H4 (cell line): ENCODE data around the gene CLC.

DNA sequence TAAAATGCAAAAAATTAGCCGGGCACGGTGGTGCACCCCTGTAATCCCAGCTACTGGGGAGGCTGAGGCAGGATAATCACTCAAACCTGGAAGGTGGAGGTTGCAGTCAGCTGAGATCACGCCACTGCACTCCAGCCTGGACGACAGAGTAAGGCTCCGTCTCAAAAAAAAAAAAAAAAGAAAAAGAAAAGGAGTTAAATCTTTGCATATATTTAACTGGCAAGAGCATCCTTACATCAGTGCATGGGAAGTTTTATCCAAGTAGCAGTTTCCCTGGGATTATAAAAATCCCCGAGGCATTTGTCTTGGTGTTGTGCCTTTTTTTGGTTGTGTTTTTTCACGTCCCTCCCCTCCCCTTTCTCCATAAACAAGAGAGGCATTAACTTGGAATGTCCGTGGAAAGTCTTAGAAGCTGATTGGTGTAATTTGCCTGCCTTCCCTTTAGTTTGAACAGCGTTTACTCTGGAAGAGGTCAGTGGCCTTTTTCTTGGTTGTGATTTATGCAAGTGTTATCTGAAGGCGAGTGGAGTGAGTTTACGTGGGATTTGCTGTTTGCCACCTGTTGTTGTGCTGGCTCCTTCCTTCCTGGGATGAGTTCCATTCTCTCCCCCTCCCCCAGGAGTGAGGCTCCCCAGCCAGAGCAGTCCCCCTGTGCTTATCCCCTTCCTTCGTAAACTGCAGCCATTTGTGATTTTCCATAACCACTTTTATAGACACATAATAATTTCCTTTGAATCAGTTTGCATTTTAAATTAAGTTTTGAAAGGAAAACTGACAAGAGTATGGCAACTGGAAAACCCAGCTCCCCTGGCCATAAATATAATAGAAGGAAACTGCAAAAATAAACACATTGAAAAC lies 7.2 kb downstream of the ACTN4 start:
- RAMPAGE, long total RNA: no peak

DNA sequence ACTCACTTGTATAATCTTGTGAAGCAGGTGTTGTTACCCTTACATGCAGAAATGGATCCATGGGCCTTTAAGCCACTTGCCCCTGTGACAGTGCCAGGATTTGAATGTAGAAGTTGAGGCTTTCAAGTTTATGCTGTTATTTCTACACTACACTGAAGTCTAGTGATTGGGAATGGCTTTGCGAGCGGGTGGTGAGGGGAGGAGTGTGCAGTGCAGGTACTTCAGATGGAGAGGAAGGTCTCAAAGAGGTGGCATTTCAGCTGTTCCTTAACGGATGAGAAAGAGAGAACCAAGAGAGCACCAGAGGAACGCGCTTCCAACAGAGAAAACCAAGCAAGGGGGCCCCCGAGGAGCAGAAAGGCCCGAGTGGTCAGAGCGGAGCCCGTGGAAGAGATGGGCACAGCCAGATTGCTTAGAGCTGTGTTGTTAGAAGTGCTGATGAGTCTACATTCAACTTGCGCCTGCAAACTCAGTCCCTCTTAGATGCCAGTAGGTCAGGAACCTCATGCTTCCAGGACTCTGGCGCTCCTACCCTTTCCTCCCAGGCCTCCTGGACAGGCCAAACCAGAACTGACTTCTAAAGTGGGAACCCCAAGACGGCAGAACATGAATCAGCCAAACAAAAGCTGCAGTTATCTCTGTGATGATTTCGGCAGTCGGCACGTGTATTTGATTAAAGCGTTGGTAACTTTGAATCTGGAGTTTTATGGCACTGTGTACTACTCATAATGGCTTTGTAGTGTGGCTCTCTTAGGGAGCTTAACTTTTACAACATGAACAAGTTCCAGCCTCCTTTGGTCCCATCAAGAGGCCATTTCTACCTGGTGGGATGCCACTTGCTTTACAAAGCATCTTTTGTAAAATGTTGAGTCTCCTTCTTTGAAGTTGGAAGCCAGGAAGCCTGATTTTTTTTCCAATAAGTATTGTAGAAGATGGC lies 13.5 kb downstream of the ACTN4 start:
- RAMPAGE, long total RNA: no peak

DNA sequence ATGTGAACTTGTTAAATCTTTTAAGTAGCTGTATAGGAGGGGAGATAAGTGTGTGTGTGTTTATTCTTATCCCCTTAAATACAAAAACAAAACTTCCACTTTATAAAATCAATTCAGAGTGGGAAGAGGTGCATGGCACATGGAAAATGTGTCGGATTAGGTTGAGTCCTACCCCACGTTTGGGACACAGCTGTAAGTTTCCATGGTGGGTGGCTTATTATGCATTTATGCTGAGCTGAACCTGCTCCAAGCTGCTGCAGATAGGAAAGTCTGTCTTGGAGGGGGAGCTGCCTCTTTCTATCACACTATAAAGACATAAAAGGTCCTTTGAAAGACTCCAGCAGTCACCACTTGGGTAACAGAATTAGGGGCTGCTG lies 15.1 kb downstream of the ACTN4 start:
- RAMPAGE, long total RNA: no peak

DNA sequence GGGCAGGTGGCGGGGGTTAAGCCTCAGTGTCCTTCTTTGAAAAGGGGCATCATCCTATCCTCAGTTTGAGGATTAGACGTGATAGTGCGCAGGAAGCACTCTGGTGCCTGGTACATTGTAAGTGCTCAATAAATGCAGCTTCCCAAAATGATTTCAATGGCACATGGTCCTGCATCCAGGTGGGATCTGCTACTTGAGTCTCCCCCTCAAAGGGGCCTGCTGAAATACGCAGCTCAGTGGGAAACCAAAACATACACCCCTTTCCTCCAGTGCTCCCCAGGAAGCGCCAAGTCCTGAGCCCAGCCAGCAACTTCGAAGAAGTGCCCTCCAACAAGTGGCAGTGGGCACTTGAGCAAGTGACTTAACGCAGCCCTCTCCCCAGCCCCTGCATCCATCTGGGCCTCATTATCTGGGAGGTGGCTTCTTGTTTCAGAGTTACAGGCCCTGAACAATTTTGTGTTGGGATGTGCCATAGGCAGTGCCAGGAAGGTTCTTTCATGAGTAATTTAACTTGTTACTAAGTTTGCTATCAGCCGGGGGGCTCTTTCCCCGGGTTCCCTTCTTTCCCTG lies 17.9 kb downstream of the ACTN4 start:
- RAMPAGE, long total RNA: no peak

- RAMPAGE, long total RNA: no peak
These were observed 27.4 kb downstream of the ACTN4 start for GRCh38 chr19:38674721-38675454.

- RAMPAGE, long total RNA: no peak
These were observed 34.8 kb downstream of the ACTN4 start for GRCh38 chr19:38682006-38682805.

- RAMPAGE, long total RNA: no peak
These were observed 44.7 kb downstream of the ACTN4 start for GRCh38 chr19:38691733-38692965.

- RAMPAGE, long total RNA: no peak
These were observed 24.6 kb downstream of the CAPN12 start for GRCh38 chr19:38719607-38720194.

DNA sequence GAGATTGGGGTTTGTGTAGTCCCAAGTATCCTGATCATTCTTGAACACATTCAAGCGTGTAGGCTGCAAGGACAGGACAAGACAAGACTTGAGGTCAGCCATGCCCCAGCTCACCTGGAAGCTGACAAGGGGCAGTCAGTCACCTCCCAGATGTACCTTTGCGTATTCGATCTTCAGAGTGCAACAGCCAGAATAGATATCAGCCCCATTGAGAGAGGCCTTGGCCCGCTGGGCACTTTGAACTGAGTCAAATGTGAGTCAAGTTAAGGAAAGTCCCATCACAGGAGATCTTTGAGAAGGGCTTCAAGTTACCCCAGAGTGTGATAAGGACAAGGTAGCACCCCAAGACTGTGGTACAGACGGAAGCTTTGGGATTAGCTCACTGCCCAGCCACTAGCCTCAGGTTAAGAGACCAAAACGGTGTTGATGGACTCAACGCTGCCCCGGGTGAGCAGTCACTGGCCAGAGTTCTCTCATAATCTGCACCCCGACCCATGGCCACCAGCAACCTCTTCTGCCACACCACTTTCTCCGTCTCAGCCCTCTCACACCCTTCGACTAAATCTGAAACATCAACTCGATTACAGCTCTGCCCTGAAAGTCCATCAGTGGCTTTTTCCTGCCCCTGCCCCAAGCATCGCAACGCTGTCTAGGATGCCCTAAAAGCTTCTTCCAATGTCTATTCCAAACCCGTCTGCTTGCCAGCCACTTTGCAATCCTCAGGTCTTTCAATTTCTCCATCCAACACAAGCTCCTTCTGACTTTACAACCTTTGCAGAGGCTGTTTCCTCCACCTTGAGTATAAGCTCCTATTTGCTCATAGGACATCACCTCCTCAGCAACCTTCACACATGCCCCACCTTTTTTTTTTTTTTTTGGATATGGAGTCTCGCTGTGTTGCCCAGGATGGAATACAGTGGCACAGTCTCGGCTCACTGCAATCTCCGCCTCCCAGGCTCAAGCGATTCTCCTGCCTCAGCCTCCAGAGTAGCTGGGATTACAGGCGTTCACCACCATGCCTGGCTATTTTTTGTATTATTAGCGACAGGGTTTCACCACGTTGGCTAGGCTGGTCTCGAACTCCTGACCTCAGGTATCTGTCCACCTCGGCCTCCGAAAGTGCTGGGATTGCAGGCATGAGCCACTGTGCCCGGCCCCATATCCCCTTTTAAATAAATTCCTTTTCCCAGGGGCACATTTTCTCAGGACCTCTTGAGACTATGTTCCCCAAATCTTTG lies 5.5 kb downstream of the HNRNPL start:
- RAMPAGE, long total RNA: no peak

- RAMPAGE, long total RNA: no peak
These were observed 2.5 kb upstream of the HNRNPL start for GRCh38 chr19:38852215-38852850.

- RAMPAGE, long total RNA: no peak
These were observed 3.1 kb upstream of the HNRNPL start for GRCh38 chr19:38852851-38853399.

GRCh38 chr19:39126519-39127403 lies 1.2 kb downstream of the PAK4 start:
- RAMPAGE, long total RNA: no peak

DNA sequence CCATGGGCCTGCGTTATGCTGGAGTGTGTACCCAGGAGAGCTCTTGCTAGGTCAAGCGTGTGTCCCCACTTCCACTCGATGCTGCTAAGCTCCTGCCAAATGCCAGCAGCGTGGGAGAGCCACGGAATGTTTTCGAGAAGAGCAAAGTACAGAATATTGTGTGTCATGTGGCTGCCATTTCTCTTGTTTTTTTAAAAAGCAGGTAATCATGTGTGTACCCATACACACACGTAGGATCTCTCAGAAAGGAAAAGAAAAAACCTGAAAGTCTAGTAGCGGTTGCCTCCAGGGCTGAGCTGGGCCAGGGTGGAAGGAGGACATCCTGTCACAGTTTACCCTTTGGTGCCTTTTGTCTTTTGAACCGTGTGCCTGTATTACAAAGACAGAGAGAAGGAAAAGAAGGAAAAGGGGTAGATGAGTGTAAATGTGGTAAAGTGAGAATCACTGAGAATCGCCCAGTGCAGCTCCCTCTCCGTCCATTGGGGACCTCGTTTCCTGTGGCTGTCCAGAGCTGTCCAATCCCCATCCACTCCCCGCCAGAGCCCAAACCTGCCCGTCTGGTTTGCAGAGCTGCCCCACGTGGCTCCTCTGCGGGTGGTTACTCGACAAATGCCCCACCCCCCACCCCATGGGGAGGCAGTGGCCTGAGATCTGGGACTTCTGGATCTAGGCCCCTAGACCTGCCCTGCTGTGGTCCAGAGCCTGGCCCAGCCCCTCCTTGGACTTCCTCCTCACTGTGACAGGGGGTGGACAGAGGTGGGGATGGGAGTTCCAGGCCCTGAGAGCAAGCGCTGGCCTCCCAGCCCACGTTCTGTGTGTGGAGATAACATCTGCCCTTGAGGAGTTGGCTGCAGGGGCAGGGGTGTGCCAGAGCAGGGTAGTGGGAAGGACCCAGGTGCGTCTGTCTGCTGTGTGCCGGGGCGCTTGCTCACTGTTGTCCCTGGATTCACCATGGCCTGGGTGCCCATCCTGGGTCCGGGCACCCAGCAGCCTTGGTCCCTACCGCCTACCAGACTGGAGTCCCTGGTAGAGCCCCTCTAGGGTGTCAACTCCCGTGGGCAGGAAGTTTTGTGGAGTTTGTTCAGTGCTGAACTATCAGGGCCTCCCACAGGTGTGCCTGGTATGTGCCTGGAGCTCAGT lies 29.0 kb downstream of the PAK4 start:
- RAMPAGE, long total RNA: no peak

- RAMPAGE, long total RNA: no peak
These were observed 2.2 kb downstream of the NCCRP1 start for GRCh38 chr19:39198699-39199530.

GRCh38 chr19:39375980-39376375 lies 14.9 kb downstream of the PAF1 start:
- RAMPAGE, long total RNA: no peak

DNA sequence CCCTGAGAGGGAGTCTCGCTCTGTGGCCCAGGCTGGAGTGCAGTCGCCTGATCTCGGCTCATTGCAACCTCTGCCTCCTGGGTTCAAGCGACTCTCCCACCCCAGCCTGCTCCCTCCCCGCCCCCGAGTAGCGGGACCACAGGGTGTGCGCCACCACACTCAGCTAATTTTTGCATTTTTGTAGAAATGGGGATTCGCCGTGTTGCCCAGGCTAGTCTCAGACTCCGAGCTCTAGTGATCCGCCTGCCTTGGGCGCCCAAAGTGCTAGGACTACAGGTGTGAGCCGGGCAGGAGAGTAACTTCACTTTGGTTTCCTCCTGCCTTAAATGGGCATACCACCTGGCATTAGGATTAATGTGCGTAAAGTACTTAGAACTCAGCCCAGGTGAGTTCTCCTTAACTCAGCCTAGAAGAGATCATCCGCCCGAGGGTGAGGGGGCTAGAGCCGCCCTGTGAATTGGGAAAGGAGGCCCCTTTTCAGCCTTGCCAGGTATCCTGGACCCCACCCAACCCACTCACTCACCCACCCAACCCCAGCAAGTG lies 1.4 kb upstream of the ZFP36 start:
- RAMPAGE, long total RNA: no peak

DNA sequence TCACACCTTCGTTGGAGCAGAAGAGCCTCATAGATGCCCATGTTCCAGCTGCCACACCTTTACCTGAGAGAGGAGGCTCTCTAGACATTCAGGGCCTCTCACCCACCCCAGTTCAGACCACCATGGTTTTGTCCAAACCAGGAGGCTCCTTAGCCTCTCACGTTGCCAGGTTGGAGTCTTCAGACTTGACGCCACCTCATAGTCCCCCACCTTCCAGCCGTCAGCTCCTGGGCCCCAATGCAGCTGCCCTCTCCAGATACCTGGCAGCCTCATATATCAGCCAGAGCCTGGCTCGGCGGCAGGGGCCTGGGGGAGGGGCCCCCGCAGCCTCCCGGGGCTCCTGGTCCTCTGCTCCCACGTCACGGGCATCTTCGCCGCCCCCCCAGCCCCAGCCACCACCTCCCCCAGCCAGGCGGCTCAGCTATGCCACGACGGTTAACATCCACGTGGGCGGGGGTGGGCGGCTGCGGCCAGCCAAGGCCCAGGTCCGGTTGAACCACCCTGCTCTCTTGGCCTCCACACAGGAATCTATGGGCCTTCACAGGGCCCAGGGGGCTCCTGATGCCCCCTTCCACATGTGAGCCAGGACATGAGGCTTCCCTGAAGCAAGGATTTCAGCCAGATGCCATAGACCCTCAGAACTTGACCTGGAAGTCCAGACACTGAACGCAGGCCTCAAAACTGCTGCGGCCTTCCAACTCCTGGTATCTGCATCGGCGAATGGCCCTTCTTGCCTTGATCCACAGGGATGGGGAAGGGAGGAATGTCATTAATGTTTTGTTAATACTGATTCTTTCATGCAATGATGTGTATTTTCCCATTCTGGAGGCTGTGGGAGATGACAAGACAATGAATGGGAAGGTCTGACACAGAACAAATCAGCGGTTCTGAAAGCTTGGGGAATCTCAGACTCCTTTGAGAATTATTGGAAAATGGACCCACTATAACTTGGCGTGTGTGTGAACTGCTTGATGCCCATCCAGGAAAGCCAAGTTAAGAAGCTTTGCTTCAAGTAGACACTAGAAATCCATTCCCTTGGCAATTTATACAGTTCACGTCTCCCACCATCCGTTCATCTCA lies 10.7 kb downstream of the RPS16 start:
- RAMPAGE, long total RNA: no peak

GRCh38 chr19:39448074-39448348 lies 2.6 kb downstream of the SUPT5H start:
- RAMPAGE, long total RNA: no peak

- RAMPAGE, long total RNA: no peak
These were observed 1.6 kb downstream of the LGALS14 start for GRCh38 chr19:39705855-39706332.

- RAMPAGE, long total RNA: no peak
These were observed at the start of gene CLC for GRCh38 chr19:39737864-39738118. TSS of gene CLC (minus strand) at chr19:39738029.